Mesenteric fat pad (tissue), 1 donor: Measurements from ENCODE around the genes EOLA1, HSFX3, MAGEA8, EOLA2, MTMR1 and VMA21.

DNA sequence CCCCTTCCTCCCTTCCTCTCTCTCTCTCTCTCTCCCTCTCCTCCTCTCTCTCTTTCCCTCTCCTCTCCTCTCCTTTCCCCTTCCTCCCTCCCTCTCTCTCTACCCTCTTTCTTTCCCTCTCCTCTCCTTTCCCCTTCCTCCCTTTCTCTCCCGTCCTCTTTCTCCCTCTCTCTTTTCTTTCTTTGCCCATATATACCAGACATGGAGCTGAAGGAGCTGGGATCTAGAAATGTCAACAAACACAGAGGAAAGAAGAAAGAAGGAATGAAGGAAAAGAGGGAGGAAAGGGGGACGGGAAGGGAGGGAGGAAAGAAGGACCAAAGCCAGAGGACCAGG lies 12.2 kb upstream of the EOLA1 start:
- PRO-cap: no peak

GRCh38 chrX:149539106-149540263 lies 1.3 kb upstream of the EOLA1 start:
- PRO-cap: no peak

- PRO-cap: no peak
These were observed at the start of gene EOLA1 for GRCh38 chrX:149540264-149541278. TSS of gene EOLA1 (plus strand) at chrX:149541012.

DNA sequence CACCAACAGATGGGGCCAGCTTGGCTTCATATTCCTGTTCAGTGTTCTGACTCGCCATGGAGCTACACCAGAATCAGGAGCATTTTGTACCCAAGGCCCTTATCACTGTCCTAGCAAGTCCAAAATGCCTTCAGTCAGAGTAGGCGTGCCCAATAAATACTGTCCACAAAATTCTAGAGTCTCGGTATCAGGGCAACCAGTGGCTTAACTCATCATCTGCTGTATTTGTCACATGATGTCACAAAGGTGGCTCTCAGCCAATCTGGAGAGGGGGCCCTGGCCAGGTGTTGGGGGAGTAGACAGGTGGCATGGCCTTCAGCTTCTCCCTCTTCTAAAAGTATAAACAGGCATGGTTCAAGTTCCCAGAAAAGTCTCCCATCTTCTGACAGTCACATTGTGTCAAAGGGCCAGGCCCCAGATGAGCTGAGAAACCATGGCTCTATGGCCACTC lies at the start of gene HSFX3:
Gene HSFX3, minus strand, starts transcription at position 130 of the 451 bp plus-strand sequence.
- PRO-cap: no peak

GRCh38 chrX:149829218-149830095 lies 47.7 kb downstream of the MAGEA9 start:
- PRO-cap: no peak

GRCh38 chrX:149830096-149830866 lies 48.6 kb downstream of the MAGEA9 start:
- PRO-cap: no peak

GRCh38 chrX:149880831-149881622 lies at the start of gene MAGEA8:
TSS of gene MAGEA8 (plus strand) at chrX:149881183.
- PRO-cap: no peak

DNA sequence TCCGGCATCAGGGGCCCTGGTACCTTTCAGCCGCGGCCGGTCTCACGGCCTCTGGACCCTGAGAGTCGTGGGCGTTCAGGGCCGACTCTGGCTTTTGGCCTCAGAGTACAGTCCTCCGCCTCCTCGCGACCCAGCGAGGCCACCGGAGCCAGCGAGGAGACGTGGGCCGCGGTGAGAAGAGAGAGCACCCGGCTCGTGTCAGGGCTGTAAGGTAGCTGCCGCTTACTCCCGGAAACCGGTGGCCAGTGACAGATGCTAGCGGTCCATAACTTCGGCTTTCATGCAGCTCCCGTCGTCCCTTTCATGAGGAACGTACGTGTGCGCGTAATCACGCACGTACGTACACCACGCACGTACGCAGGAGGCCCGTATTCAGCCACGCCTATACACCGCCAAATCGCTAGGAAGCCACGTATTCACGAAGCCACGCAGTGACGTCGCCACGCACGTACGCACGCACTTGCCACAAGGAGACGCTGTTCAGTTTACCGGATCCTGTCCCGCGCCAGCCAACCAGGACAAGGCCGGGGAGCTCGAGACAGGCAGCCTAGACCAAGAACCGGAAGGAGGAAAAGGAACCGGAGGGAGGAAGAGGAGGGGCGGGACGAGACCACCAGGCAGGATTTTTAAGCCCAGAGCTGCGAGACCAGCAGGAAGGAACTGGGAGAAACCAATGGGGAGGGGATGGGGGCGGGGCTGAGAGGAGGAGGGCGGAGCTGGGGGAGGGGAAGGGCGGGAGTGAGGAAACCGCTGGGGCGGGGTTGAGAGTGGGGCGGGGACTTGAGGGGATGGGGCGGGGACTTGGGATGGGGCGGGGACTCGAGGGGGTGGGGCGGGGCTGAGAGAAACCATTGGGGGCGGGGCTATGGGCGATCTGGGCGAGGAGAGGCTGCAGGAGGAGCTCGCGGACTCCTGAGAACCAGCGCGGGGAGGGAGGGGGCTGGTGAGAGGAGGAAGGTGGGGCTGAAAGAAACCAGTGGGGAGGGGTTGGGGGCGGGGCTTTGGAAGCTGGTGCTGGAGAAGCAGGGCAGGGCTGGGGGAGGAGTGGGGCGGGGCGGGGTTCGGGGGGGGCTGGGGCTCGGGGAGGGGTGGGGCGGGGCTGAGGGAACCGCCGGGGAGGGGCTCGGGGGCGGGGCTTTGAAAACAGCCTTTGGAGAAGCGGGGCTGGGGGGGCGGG lies at the start of gene EOLA2:
Gene EOLA2, minus strand, starts transcription at position 322 of the 1,177 bp plus-strand sequence.
- PRO-cap: bidirectional peak, plus-strand start at position 483 of the sequence, minus-strand start at position 305 of the sequence

GRCh38 chrX:150006898-150007781 lies 68.8 kb upstream of the EOLA2 start:
- PRO-cap: no peak

DNA sequence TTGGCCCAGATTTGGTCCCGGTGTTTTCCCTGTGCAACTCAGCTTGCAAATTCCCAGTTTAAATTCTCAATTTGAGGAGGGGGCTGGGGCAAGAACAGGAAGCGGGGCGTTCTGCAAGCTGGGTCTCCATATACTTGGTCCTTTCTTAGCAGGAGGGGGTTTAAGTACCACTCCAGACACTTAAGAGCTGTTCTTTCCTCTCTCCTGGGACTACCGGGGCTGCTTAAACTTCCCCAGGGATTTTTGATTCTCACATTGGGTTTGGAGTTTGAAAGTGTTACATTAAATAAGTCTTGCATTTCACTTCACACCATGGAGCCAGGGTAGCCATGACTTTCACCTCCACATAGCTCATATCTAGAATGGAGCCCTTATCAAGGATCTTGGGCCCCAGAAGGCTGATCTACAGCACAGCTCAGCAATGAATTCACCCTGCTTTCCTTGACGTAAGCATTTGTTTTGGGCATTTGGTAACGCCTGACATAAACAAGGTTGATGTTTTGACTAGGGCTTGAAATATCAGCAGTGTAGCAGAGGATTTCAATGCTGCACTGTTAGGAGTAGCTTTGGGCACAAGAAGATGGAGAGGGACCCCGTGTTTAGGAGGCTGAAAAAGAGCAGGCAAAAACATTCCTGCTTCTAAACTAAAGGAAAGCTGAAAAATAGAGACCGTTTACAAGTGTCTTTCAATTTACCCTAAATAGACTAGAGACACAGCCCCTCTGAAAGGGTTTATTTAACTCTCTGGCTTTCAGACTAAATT lies 64.7 kb upstream of the MAMLD1 start:
- PRO-cap: no peak

GRCh38 chrX:150445099-150446079 lies 82.3 kb downstream of the MAMLD1 start:
- PRO-cap: no peak

DNA sequence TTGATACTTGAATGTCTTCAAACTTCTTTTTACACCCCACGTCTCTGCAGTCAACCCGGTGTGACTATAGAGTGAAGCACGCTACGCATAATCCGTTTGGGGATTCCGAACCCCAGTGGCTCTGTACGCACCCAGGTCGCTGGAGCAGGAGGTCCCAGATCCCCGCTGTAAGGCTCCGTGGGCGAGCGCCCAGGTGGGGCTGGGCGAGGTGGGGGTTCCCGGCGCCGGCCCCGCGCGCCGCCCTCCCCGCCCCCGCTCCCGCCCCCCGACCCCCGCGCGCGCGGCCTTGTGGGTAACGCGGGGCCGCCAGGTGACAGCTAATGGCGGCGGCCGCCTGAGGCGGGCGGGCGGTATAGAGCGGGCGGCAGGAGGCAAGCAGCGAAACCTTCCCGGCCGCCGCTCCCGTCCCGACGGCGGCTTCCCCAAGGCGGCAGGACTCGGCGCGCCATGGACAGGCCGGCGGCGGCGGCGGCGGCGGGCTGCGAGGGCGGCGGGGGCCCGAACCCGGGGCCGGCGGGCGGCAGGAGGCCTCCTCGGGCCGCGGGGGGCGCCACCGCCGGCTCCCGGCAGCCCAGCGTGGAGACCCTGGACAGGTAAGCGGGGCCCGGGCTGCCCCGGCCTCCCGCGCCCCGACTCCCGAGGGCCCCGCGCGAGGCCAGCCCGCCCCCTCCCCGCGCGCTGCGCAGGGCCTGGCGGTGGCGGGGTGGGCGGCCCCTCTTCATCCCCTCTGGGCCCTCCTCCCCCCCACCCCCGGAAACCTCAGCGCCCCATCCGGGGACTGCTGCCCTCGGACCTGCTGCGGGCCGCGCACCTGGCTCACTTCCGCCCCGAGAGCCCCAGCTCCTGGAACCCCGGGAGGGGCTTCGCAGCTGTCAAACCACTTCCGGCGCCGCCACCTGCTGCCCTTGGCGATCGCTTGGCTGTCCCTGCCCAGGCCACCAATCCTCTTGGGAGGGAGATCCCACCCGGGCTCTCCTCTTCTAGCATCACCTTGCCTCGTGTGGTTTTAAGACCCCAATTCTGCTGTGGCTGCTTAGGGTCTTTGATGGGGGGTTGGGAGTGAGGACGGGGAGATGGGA lies at the start of gene MTMR1:
Gene MTMR1, plus strand, starts transcription at position 313 of the 1,079 bp plus-strand sequence.
- PRO-cap: bidirectional peak, plus-strand start at position 320 of the sequence, minus-strand start at position 193 of the sequence

DNA sequence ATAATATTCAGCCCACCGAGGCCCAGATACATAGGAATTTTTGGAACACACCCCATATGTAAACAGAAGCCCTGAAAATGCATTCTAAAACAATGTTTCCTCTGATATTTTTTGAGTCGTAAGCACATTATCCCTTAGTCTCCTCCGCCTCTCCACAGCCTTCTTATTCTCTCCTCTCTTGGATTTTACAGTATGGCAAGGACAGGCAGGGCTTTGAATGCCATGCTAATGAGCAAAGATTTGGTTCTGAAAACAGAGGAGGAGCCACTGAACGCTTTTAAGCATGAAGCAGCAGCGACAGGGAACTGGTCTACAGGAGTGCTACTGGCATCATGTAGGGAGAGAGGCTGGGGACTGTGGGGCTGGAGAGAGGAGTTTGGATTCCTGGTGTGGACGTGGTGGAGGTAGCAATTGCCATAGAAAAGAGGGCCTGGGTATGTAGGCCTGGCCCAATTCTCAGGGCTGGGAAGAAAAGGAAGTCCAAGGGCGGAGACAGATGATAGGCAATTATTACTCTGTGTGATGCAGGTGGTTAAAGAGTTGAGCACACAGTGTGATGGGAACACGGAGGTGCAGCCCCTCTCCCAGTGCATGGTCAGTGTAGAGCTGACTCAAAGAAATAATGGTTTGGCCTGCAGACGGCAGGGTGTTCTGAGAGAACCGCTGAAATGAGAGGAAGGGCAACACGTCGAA lies 4.7 kb upstream of the CD99L2 start:
- PRO-cap: no peak

- PRO-cap: no peak
These were observed 1.4 kb downstream of the HMGB3 start for GRCh38 chrX:150984206-150985263.

DNA sequence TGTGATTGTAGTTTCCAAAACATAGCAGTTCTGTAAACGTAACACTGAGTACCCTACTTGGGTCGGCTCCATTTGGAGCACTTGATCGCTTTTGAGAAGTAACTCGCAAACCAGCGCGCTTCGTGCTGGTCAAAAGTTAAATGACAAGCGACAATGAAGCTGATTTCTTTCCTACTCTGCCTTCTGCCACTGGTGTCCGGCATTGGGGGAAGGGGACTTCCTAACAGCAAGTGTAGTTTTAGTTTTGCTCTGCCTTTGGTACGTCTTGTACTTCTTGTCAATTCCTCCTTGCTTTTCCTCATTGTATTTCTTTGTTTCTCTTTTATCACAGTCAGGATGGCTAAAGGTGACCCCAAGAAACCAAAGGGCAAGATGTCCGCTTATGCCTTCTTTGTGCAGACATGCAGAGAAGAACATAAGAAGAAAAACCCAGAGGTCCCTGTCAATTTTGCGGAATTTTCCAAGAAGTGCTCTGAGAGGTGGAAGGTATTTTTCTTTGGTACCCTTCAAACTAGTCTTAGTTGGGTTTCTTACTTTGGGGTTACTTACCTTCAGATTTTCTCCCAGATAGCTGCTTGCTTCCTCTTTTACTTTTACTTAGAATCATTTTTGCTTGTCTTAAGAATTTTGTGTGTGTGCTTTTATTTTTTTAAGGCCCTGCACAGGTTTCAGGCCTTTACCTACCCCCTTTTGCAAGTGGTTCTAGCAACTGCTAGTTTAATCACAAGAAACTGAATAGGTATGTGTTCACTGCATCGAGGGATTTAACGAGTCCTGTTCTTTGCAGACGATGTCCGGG lies 2.3 kb downstream of the HMGB3 start:
- PRO-cap: no peak

DNA sequence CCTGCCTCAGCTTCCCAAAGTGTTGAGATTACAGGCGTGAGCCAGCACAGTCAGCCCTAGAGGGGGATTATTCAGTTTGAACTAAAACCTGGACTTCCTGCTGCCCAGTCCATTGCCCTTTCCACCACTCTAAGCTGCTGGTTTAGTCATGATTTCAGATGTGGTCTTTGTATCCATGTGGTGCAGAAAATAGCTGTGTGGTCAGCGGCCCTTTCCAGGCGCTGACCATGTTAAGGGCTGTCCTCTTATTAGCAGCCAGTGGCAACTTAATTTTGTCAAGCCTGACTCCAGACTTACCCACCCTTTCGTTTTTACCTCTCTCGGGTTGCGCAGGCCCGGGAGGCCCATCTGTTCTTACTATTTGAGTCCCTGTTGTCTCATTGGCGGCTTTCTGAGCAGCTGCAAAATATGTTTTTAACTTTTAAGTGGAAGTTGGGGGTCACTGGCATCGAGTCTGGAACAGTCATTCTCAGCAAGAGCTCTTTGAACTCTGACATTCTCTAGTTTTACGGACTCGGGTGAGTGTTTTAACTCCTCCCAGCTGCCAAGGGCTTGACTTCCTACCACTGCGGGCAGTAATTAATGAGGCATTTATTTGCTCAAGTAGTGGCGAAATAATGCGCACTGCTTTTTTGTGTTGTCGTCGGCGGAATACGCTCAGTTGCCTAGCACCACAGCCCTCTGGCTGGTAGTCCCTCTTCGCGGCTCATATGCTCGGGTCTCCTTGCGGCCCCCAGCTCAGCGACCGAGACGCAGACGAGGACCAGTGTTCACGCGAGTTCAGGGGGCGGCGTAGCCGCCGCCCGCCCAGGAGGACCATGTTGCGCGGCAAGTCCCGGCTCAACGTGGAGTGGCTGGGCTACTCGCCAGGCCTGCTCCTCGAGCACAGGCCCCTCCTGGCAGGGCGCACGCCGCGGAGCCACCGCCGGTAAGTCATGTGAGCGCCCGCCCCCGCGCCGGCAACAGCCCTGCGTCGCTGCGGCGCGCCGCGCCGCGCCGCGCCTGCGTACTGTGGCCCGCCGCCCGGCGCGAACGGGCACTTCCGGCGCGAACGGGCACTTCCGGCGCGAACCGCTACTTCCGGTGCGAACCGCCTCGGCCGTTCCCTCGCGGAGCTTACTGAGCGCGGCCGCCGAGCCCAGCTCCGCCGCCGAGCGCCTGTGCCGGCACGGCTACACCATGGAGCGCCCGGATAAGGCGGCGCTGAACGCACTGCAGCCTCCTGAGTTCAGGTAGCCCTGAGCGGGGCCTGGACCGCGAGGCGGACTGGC lies at the start of gene VMA21:
Gene VMA21, plus strand, starts transcription at position 1,077 of the 1,271 bp plus-strand sequence.
- PRO-cap: bidirectional peak, plus-strand start at position 1,058 of the sequence, minus-strand start at position 852 of the sequence

DNA sequence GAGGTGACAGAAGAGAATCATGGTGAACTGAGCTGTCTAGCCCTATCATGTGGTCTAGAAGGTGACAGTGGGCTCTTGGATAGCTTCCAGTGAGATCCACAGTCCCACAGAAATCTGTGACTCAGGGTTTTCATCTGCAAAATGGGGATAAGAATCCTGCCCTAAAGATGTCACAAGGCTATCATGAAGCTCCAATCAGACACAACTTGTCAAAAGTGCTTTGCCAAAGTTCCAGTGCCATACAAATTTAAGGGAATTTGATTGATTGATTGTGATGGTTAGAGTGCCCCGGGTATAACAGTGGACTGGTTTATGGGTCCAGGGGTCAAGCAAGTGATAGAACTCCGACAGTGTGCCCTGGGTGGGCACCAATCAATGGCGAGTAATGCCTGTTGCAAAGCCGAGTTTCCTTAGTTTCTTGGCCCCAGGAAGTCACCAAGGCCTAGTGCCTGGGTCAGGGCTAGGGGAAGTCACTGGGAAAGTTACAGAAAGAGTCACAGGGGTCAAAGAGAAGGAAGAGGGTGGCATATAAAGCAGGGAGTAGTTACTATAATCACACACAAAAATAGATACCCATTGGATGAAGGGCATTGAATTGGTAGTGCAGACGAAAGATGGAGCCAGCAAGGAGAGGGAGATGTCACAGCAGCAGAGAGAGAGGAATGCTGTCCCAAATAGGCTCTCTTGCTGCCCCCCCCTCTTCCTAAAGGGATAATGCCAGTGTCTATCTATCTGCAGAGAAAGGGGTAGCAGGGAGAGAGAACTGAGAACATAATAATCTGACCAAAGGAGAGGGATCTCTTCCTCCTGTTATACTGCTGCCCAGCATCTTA lies 20.9 kb downstream of the GABRE start:
- PRO-cap: no peak

- PRO-cap: no peak
These were observed 386 bp upstream of the GABRA3 start for GRCh38 chrX:152451537-152451865.

DNA sequence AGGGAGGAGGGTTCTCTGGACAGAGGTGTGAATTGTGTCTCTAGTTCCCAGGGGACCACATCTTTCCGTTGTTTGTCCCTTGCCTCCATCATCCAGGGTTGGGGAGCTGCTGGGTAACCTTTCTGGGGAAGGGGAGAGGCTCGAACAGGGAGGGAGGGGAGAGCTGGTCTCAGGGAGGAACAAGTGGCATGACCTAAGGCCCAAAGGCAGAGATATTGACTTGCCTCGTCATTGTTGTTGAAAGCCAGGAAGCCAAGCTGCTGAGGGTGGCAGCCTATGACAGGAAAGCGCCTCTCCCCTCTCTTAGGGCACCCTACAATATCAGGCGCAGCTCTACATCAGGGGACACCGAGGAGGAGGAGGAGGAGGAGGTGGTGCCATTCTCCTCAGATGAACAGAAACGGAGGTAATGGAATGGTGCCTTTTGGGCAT lies 20.8 kb downstream of the ZNF185 start:
- PRO-cap: no peak

DNA sequence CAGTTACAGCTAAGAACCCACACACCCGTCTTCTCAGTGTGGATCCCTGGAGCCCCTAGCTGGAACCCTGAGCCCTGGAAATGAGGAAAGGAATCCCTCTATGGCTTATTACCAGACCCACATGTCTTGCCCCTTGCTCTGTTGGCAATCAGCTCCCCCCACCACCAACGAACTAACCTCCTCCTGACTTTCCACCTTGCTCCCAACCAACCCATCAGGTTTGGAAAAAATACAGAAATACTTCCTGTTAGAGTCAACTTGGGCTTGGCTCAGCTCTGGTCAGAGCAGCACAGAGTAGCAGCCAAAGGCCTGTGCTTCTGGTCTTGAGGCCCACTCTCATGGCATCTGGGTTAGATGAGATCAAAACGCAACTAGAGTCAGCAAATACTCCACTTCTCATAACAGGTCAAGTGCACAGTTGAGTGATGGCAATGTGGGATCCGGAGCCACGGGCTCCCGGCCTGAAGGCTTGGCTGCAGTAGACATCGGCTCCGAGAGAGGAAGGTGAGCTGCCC lies 34.7 kb downstream of the ZNF185 start:
- PRO-cap: no peak